Rectum (tissue), 1 donor: Measurements from ENCODE around the gene UBE2N.

DNA sequence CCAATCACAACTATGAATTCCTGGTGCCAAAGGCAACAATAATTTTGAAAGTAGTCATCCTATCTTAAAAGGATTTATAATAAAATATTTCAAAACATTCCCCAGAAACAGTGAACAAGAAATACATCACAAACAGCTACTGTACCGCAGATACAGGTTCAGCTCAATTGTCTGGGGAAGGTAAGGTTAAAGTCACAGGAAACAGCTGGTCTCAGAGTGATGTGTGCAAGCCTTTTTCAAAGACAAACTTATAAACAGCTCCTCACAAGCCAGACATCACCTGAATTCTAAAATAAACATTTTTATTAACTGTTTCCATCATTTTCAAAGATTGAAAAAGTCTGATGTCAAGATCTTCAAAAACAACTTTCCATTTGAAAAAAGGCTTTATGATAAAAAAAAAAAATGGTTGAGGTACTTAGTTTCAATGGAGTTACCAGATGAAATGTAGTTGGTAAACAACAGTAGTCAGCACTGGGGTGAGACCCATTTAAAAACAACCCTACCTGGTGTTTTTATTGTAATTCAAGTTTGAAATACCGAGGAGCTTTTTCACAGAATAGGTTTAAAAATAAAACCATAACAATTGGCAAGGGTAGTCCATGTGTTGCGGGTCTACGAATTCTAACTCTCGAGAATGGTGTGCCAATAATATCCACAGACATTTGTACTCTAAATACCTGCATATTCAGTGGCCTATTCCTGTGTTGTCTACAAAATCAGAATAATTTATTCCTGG is 4.0 kb downstream of the BTG1 start:
- PRO-cap: bidirectional peak, plus-strand start at position 439 of the sequence, minus-strand start at position 154 of the sequence

DNA sequence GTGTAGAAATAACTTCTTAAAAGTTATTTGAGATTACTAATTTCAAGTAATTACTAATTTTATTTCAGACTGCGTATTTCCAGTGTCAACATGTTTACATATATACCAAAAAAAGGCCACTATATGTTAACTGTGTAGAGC is 3.5 kb downstream of the BTG1 start:
- PRO-cap: no peak

GRCh38 chr12:92143141-92143592 is 2.5 kb downstream of the BTG1 start:
- PRO-cap: no peak

GRCh38 chr12:92297743-92298393 is 152.2 kb upstream of the BTG1 start:
- PRO-cap: no peak

GRCh38 chr12:92502272-92502710 is 200.5 kb upstream of the PLEKHG7 start:
- PRO-cap: no peak

DNA sequence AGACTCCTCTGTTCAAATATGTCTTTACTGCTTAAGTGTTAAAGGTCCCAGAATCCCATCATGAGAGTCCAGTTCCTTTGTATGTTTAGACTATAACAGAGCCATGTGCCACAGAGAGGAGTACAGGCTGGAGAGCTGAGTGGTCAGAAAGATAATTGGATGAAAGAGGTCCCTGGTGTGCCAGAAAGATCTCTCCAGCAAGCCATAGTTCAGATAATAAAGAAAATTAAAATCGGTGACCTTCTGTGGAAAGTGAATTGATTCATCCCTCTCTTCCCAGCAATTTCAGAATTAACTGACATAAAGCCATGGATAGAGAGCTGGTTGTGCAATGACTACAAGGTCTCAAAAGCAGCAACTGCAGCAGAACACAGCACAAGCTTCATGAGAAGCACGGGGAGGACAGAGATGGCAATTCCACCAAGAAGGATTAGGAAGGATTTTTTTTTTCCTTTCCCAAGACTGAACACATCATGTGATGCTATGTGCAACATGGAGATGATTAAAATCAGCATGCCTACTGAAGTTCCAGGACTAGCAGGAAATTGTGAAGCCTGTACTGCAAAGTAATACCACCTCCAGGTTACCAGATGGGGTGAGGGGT is 154.9 kb upstream of the PLEKHG7 start:
- PRO-cap: no peak

GRCh38 chr12:92574752-92575444 is 127.9 kb upstream of the PLEKHG7 start:
- PRO-cap: no peak

DNA sequence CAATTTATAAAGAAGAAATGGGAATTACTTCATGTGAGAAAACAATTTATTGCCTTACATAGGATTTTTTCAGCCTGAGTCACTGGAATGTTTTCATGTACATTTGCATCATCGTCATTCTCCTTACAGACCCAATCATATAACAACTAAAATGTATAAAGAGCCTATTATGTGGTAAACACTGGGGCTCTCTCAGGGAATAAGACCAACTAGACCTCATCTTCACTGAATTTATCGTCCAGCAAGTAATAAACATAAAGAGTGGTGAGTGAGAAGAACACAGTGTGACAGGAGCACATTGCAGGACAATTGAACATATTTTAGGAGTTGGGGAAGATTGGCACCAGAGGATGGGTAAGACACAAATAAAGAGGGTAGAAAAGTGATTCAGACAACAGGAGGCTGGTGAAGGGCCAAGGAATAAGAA is 100.2 kb upstream of the PLEKHG7 start:
- PRO-cap: no peak

DNA sequence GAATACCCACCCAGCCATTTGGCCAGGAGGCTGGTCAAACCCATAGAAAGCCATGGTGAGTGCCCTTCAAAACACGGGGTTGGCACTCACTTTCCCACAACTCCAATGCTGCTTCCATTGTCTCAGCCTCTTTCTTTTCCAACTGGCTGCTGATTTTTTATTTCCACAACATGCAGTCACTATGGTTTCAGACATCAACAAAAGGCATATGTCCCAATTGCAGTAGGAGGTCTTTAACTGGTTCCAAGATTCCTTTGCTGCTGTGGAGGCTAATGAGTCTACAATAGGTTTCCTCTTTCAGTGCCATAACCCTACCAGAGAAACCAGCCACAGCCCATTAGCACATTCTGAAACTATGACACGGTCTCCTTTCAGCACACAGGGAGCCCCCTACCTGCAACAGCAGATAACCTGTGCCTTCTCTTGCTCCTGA is 32.3 kb downstream of the PLEKHG7 start:
- PRO-cap: unidirectional peak, minus-strand start at position 140 of the sequence

DNA sequence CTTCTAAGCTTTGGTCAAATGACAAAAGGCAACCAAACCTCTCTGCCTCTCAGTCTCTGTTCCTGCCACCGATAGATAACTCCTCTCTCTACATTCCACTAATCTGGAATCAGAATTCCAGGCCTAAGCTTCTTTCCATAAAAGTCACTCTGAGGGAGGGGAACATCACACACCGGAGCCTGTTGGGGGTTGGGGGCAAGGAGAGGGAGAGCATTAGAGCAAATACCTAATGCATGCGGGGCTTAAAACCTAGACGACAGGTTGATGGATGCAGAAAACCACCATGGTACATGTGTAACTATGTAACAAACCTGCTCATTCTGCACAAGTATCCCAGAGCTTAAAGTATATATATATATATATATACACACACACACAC is 108.7 kb downstream of the EEA1 start:
- PRO-cap: unidirectional peak, plus-strand start at position 113 of the sequence

DNA sequence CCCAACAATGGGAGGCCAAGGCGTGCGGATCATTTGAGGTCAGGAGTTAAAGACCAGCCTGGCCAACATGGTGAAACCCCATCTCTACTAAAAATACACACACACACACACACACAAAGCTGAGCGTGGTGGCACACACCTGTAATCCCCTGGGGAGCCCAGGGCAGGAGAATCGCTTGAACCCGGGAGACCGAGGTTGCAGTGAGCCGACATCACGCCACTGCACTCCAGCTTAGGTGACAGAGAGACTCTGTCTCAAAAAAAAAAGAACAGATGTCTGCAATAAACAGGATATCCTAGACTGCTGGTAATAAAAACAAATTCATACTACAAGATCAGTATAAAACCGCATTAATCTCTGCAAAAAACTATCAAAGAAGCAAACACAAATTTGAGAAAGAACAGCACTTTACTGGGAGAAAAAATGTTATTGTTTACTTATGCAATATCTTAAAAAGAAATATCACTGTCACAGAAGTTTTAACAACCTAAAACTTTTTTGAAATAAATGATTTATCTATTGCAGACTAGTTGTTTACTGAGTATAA is 23.7 kb downstream of the EEA1 start:
- PRO-cap: no peak

DNA sequence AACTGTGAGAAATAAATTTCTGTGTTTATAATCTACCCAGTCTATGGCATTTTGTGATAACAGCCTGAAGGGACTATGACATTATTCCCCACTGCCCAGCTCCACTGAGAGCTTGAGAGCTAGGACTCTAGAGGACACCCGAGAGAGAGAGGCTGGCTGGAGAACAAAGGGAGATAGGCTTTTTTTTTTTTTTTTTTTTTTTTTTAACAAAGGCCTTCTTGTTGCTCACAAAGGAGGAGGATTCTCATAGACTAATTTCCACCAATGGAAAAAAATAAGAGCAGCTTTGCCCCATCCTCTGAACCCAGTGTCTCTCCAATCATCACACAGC is 87.9 kb upstream of the EEA1 start:
- PRO-cap: no peak

- PRO-cap: bidirectional peak, plus-strand start at chr12:93018891, minus-strand start at chr12:93018746
These were observed 89.7 kb upstream of the EEA1 start for GRCh38 chr12:93018636-93019275.

DNA sequence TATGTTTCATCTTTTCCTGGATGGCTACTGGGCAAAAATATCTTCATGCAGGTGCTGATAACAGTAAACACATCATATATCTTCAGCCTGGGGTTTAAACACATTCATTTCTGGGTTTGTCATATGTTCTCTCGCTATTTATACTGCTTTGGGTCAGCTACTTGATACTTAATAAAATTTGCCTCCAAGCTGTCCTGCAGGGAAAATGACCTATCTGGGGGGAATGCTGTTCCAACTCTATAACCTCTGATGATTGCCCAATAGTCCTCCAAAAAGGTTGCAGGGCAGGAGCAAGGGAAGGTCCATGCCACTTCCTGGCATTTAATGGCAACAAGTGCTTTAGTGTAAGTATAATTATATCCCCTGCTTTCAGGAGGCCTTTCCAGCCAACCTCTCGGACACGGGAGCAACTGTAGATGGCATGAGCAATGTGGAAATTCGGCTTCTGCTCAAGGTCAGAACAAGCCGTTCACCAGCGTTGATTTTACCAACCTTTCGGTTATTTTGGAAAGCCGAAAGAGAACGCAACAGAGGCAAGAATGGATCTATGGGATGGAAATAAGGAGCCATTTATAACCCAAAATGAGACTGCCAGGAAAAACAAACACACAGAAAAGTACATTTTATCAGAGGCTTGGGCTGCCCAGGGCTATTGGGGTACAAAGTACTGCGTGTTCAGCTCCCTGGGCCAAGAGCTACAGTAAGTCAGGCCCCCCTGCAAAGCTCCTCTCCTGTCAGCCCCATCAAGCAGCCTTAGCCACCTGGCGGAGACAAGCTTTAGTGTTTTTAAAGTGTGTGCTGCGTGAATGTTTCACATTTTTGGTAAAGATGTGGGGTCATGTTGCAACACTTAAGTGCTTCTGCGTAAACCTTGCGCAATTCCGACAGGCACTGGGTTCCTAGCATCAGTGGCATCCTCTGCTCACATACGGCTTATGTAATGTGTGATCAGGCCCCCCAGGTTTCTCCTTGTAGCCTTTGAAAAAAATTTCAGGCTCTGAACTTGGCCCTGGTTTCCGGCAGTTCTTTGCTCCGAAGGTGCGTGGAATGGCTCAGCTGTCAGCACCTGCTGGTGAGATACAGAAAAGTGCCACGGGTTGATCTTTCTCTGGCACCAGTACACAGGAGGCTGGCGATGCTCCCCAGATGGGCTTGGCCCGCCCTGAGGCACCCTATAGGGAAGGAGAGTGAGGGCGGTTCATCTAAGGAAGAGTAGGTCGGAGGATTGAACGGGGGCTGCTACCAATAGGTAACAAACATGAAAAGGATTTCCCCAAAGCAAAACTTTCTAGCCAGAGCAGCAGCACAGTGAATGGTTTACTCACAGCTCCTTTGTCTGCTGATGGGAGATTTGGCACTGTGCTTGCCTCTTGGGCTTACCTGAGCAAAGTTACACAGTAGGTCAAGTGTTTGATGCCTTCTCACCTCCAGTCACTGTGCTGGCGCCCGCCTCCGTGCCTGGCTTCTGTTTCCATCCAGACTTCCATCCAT is 198.5 kb upstream of the EEA1 start:
- PRO-cap: no peak

DNA sequence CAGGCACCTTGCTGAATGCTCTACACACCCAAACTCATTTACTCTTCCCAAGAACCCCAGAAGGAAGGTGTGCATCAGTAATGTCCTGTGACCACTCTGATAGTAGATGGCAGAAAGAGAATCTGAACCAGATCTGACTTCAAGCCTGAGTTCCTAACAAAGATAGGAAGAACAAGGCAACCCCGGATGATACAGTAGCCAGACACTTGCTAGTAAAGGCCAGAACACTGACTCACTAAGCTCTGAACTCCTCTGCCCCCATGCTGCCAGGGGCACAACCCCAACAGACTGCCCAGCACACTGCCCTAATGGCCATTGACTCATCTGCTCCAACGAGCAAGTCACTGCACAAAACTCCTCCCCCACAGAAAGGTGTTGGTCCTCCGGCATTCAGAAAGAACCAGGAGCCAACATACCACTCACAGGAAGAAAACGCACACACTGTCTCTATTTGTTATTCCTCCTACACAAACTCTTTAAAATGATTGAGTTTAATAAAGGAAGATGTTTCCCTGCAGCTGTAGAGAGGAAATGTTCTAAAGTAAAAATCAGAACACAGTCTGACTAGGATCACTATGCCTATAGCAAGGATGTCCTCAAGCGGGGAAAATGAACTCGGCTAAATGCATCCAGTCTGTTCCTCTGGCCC is 179.6 kb upstream of the NUDT4 start:
- PRO-cap: no peak

DNA sequence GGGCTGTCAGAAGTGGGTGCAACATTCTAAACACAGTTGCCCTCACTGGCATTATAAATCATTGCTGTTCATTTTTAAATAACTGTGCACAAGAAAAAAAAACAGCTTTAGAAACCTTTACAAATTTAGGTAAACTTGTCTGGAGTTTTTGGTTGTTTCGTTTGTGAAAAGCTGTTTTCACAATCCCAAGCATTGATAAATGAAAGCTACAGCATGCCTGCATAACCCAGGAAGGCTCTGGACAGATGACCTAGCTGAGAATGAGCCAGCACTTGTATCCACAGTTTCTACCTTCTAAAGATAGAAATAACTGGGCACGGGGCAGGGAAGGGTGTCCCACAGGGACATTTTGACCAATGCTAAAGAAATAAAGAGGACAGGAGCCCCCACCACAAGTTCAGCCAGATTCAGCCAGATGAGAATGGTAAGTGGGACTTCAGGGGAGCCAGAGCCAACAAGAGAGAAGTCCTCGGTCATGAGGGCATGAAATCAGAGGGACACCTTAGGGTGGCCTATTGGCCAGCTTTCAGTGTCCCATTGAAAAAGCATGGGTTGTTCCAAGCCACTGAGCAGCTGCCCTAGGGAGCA is 140.5 kb upstream of the NUDT4 start:
- PRO-cap: no peak

DNA sequence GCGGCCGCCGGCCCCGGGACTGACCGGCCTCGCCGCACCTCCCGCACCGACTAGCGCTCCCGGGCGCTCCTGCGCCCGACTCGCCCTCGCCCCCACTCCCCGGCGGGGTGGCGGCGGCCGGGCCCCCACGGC is 291 bp downstream of the NUDT4 start:
- PRO-cap: no peak

GRCh38 chr12:93379322-93379585 is 1.5 kb downstream of the NUDT4 start:
- PRO-cap: bidirectional peak, plus-strand start at chr12:93379667, minus-strand start at chr12:93379489

DNA sequence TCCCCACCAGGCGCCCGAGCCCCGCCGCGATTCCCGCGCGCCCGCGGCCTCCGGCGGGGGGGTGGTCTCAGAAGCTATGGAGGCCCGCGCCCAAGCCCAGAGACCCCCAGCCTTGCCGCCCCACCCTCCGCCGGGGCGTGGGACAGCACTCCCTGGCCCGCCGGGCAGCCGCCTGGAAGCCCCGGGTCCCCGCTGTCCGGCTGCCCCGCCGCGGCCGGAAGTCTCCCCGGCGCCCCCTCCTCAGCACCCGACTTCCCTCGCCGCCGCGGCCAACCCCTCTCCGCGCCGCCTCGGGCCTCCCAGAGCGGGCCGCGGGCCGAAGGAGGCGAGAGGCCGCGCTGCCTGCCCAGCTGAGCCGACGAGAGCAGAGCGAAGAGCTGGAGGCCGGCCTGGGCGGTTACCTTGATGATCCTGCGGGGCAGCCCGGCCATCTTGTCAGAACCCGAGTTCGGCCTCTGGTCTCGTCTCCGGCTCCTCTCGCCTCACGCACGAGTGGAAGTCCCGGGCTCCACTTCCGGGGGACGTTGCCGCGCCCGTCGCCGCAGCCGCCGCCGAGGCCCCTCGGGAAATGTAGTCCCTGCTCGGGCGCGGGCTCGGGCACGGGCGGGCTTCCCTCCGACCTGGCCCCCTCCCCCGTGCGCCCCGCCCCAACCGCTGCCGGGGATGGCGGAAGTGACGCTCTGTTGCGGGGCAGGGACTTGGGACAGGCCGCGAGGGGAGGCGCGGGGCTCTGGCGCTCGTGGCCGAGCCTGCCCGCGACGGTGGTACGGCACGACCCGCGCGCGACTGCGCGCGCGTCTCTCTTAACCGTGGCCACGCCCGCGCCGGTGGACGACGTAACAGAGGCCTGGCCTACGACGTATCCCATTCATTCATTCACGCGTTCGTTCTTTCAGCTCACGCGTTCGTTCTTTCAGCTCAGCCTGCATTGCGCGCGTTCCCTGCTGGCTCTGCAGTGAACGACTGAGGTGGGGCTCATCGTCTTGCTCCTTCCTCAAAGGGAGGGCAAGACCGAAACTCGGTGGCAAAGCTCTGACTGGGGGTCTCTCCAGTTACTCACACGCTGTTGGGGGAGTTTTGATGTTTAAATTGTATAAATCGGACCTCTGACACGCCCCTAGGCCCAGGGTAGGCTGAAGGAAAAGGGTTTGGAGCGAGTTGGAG is at the start of gene UBE2N:
TSS of gene UBE2N (minus strand) at position 494 of the 1,164 bp plus-strand sequence.
- PRO-cap: bidirectional peak, plus-strand start at position 302 of the sequence, minus-strand start at position 174 of the sequence; bidirectional peak, plus-strand start at position 706 of the sequence, minus-strand start at position 486 of the sequence; bidirectional peak, plus-strand start at position 955 of the sequence, minus-strand start at position 952 of the sequence

DNA sequence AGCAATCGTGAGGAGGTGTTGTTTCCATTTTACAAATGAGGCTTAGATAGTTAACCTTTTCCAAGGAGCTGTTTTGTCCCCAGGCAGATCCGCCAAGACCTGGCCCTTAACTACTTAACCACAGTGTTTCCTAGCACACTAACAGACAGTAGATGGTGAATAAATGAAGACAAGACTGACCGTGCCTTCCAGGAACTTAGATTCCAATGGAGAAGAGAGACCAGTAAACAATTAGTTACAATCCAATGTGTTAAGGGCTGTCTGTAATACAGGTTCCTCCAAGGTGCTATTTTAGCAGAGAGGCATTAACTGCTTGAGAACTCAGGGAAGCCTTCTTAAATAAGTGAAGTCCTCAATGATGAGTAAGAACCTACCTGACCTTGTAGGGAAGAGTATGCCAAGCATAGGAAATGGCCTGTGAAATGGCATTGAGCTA is 1.1 kb upstream of the UBE2N start:
- PRO-cap: no peak